Melanocyte of skin (primary cell): ENCODE measurements around a stretch of chr1.

GRCh38 chr1:51660973-51661320 is 44.1 kb downstream of the OSBPL9 start:
- CAGE, long polyA plus RNA, 2 experiments: no peak in any of the 2 experiments

GRCh38 chr1:51661321-51661668 is 44.4 kb downstream of the OSBPL9 start:
- CAGE, long polyA plus RNA, 2 experiments: no peak in any of the 2 experiments

GRCh38 chr1:52356192-52356703 is 9.8 kb downstream of the CC2D1B start:
- CAGE, long polyA plus RNA, 2 experiments: no peak in any of the 2 experiments

DNA sequence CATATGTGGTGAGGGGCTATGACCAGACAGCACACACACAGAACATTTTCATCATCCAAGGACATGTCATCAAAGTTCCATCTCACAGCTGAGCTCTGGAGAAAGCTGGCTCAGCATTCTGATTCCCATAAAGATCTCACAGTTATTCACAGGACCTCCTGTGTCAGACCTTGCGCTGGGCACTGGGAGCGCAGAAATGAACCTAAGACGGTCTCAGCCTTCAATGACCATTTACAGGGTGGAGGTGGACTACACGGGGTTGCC is 1.0 kb downstream of the CC2D1B start:
- CAGE, long polyA plus RNA, 2 experiments: no peak in any of the 2 experiments

DNA sequence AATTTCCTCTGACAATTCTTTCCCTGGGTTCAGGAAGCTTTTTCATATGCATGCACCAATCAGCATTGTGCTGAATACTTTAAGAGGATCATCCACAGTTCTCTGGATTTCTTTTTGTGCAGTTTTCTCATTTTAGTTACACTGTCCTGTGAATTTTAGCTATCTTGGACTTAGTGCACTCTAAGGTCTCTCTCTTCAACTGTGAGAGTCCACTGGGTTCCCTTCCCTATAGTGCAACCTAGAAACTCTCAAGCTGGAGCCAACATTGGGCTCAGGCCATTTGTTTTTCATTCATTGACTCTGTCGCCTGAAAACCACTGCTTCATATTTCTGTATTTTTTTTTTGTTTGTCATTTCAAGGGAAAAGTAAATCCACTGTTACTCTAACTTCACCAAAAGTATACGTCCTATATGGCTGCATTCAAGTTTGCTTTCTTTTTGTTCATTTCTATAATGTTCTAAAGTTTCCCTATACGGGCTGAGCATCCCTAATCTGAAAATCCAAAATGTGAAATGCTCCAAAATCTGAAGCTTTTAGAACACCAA is 45.7 kb downstream of the TUT4 start:
- CAGE, long polyA plus RNA, 2 experiments: no peak in any of the 2 experiments

DNA sequence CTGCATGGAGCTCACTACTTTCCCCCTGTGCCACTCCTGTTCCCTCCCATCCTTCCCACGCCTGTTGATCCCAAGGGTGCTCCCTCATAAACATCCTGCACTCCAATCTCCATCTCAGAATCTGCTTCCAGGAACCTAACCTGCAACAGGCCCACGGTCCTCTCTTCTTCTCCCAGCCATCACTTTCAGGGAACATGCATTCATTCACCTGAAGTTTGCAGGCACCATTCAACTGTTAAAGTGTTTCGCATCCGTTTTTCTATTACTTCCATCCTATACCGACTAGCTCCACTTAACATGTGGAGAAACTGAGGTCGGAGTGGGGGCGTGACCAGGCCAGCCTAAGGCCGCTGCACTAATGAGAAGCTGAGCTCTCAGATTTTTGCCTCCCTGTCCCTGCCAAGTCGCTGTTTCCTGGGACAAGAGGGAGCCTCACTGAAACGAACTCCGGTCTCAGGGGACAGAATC is 418 bp upstream of the GPX7 start:
- CAGE, long polyA plus RNA, 2 experiments: no peak in any of the 2 experiments

- CAGE, long polyA plus RNA, 2 experiments: no peak in any of the 2 experiments
These were observed 23.8 kb downstream of the ZYG11B start for GRCh38 chr1:52750103-52750446.

DNA sequence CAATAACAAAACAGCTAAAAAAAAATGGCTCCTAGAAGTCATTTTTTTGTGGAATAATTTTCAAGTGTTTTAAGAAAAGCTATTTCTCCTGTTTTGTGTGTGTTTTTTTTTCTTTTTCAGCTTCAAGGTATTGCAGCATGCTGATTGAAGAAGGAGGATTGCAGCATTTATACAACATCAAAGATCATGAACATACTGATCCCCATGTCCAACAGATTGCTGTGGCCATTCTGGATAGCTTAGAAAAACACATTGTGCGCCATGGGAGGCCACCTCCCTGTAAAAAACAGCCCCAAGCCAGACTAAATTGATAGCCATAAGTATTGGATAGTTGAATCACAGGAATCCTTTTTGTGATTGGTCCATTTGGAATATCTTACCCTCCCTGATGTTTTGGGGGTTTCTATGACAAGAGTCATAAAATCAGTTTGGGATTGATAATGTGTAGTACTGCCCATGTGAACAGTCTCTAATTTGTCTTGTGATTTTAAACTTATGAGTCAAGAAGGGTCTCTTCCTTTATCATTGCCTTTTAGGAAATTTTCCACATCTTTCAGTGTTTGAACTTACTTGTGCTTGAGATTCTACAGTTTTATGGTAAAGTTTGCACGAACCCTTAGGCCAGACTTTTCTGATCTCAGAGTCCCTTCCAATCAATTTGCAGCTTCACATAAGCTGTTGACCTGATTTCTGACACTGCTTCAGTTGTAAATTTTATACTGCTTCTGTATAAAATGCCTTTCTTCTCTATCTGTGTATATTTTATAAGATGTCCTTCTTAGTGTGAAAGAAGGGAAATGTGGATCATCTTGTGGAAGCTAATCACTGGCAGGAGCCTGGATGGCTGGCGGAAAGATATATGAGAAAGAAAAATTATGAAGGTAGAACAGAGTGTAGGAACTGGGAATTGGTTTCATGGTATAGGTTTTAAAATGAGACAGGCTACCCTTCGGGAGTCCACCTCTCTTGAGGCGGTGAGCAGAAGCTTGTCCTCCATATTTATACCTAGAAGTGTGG is 20.9 kb upstream of the ZYG11A start:
- CAGE, long polyA plus RNA, 2 experiments: no peak in any of the 2 experiments

GRCh38 chr1:53057276-53057479 is 4.8 kb upstream of the PODN start:
- CAGE, long polyA plus RNA, 2 experiments: no peak in any of the 2 experiments

DNA sequence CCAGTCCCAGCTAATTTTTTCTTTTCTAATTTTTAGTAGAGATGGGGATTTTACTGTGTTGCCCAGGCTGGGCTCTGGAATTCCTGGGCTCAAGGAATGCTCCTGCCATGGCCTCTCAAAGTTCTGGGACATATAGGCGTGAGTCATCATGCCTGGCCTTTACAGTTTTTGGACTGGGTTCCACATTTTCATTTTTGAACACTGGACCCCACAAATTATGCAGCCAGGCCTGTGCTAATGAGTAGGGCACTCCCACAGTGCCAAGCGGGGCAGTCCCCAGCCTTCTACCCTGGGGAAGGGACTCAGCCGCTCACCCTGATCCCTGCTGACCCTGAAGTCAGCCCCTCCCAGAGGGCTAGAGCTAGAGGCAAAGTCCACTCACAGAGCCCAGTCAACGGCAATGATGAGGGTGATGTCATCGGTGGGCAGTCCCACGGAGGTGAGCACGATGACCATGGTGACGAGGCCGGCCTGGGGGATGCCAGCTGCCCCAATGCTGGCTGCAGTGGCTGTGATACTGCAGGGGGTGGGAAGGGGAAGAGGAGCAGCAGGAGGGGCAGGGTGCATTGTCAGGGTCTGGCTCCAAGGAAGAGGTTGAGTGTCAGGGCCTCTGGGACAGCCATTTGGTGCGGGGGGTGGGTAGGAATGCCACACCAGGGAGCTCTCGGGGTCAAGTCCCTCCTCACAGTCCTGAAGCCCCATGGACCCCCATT is 27.6 kb downstream of the PODN start:
- CAGE, long polyA plus RNA, 2 experiments: no peak in any of the 2 experiments

- CAGE, long polyA plus RNA, 2 experiments: no peak in any of the 2 experiments
These were observed 14.4 kb upstream of the CPT2 start for GRCh38 chr1:53182184-53182712.

- CAGE, long polyA plus RNA, 2 experiments: no peak in any of the 2 experiments
These were observed 1.3 kb downstream of the CPT2 start for GRCh38 chr1:53197799-53198418.

GRCh38 chr1:53526740-53527142 is 67.5 kb downstream of the DMRTB1 start:
- CAGE, long polyA plus RNA, 2 experiments: no peak in any of the 2 experiments

- CAGE, long polyA plus RNA, 2 experiments: no peak in any of the 2 experiments
These were observed 69.9 kb downstream of the DMRTB1 start for GRCh38 chr1:53529098-53529492.

GRCh38 chr1:53944870-53945247 is 640 bp downstream of the IFT25 start:
- CAGE, long polyA plus RNA, 2 experiments: no peak in any of the 2 experiments

- CAGE, long polyA plus RNA, 2 experiments: no peak in any of the 2 experiments
These were observed 951 bp downstream of the TCEANC2 start for GRCh38 chr1:54054282-54054836.

- CAGE, long polyA plus RNA, 2 experiments: no peak in any of the 2 experiments
These were observed 5.0 kb downstream of the MRPL37 start for GRCh38 chr1:54204831-54205458.

- CAGE, long polyA plus RNA, 2 experiments: no peak in any of the 2 experiments
These were observed 129.5 kb downstream of the MRPL37 start for GRCh38 chr1:54329230-54330142.

DNA sequence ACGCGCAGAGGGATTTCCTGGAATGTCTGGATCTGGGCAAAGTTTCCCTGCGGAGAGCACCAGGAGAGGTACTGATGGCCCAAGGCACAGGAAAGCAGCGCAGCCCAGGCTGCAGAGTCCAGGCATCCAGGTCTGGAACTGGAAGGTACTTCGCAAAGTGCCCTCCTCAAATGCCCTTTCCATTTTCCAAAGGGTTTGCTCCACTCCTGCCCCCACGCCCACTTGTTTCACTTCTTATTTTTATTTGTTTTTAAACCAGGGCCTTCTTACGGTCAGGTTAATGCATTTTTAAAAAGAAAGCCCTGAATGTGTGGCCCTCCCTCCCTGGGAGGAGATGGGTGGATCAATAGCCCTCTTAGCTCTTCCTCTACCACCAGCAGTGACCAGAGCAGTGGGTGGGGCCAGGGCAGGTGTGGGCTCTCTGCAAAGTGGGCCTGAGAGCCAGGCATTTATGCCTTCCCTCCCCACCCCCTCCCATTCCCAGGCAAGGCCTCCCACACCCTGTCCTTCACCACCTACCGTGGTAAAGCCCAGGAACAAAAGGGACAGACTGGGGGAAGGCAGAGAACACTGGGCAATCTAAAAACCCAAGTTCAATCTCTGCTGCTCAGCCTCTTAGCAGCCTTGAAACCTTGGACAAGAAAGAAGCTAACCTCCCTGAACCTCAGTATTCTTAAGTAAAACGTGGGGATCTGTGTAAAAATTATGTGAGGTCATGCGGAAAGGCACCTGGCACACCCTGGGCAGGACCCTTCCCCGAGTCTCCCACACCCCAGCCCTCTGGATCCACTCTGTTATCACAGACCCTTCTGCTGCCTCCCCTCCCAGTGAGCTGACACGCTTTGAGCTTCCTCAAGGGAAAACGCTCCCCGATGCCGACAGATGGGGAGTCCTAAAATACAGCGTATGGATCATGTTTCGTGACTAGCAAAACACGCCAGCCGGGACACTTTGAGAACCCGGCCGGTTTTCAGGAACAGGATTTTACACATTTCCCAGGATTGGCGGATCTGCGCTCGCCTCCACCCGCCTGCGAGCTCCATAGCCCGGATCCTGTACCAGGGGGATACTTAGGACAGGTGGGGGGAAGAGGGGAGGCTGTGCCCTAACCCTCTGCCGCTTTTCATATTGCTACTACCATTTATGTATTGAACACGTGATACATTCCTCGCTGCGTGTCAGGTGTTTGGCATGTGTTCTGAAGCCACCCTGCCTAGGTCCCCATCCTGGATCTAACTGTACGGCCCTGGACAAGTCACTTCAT is 142.5 kb downstream of the MRPL37 start:
- CAGE, long polyA plus RNA, 2 experiments: no peak in any of the 2 experiments

DNA sequence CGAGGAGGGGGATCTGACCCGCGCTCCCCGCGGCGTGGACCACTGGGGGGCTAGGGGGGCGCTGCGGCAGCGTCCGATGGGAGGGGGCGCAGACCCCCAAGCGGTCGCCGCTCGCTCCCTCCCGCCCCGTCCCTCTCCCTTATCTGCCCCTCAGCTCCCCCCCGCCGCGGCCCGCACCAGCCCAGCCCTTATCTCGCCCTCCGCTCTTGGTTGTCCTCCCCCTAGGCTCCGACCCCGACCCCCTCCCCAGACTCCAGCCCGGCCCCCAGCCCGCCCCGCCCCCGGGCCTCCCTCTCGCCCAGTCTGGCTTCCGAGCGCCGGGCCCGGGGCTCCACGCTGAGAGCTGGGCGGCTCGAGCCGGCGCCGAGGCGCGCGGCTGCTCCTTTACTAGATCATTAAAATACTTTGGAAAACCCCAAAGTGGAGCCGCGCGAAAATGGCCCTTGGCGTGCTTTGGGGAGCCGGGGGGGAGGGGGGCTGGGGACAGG is 141.3 kb upstream of the ACOT11 start:
- CAGE, long polyA plus RNA, 2 experiments: no peak in any of the 2 experiments